Measurements from ENCODE around the genes FFAR3, GPR42, NPHS1 and WDR62.

GRCh38 chr19:35313573-35314138 is 15.3 kb upstream of the CD22 start:
- PRO-cap: no peak

DNA sequence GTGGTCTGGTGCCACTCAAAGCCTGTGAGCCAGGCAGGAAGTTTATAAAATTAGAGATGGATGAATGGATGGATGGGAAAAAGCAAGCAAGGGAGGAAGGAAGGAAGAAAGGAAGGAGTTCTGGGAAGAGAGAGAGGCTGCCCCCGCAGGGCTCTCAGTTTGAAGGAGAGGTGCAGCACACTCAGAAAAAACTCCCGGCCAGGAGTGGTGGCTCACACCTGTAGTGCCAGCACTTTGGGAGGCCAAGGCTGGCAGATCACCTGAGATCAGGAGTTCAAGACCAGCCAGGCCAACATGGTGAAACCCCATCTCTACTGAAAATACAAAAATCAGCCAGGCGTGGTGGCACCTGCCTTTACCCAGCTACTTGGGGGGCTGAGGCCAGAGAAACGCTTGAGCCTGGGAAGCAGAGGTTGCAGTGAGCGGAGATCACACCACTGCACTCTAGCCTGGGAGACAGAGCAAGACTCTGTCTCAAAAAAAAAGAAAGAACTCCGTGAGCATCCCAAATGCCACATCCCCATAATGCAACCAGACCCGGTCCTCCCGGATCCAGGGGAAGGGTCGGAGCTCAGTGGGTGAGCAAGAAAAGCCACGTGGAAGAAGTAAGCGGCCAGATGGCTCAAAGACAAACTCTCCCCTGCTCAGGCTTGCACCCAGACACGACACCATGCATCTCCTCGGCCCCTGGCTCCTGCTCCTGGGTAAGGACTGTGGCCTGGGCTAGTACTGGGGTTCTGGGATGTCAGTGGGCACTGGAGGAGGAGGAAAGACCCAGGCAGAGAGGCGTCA is 2.6 kb downstream of the CD22 start:
- PRO-cap: unidirectional peak, plus-strand start at position 384 of the sequence

- PRO-cap: no peak
These were observed at the start of gene FFAR3 for GRCh38 chr19:35358297-35358538. Gene FFAR3 (plus strand): TSS chr19:35358460.

DNA sequence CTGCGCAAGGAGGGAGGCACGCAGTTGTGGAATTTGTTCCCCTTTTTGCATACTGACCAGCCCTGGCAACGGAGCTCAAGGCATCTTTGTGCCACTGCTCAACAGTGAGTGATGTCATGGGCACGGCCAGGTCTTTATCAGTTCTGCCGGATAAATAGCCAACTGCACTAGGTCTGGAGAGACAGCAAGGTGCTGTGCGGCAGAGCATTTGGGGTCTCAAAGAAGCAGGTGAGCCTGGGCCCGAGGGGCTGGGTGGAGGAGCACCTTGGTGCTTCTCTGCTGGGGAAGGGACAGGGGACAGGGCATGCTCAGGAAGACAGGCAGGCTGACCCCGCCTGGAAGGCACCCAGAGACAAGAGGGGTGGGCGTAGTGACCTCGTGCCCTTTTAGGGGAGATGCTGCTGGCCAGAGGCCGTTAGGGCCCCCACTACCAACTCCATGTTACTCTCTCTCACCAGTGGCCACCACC is at the start of gene GPR42:
Gene GPR42, plus strand, starts transcription at position 178 of the 469 bp plus-strand sequence.
- PRO-cap: no peak

DNA sequence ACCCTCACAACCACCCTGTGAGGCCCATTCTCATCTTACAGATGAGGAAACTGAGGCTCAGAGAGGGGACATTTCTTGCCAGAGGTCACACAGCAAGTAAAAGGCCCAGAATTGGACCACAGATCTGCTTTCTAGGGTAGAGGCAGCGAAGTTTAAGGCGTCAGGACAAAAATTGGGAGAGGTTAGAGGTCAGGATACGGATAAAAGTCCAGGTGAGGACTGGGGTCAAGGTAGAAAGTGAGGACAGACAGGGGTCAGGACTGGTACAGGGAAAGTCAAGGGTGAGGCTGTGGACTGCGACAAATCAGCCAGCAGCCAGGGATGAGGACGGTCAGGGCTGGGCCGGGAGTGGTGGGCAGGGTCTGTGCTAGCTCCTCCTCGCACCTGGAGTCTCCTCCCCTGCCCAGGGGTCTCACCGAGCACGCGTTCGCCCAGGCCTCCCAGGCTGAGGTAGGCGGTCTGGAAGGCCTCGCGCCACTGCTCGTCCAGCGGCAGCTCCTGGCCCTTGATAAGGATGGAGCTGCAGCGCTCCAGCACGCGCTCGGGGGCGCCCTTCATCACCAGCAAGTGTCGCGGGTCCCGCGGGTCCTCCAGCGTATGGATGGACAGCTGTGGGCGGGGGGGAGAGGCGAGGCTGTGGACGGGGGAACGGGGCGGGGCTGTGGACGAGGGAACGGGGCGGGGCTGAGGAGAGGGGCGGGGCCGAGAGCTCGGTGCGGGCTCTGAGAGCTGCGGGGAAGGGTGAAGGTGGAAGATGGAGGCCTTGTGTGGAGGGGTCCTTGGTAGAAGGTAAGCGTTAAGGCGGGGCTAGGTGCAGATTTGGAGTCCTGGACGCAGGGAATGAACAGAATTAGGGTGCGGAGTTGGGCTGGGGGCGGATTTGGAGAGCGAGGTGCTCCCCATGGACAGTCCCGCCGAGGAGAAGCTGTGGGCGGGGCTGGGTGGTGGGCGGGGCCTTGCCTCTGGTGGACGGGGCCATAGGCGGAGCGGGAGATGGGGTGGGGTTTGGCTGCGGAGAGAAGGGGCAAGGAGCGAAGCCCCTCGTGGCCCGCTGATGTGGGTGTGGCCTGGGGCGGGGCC is 5.9 kb downstream of the ATP4A start:
- PRO-cap: no peak

DNA sequence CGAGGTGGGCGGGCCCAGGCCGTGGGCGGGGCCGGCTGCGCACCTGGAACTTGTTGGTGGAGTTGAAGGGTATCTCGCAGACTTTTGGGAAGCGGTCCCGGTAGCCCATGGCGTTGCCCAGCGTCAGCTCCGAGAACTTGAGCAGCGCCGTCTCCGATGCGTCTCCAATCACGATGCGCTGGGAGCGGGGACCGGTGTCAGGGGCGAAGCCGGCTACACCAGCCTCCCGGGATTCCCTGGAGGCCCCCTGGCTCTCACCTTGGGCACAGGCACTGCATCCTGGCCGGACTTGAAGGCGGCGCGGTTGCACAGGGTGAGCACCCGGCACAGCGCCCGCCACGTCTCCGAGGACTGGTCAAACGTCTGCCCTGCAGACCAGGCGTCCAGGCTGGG is 5.1 kb downstream of the ATP4A start:
- PRO-cap: no peak

- PRO-cap: no peak
These were observed 3.9 kb upstream of the KMT2B start for GRCh38 chr19:35713850-35714418.

- PRO-cap: no peak
These were observed 2.4 kb downstream of the HSPB6 start for GRCh38 chr19:35754383-35754924.

DNA sequence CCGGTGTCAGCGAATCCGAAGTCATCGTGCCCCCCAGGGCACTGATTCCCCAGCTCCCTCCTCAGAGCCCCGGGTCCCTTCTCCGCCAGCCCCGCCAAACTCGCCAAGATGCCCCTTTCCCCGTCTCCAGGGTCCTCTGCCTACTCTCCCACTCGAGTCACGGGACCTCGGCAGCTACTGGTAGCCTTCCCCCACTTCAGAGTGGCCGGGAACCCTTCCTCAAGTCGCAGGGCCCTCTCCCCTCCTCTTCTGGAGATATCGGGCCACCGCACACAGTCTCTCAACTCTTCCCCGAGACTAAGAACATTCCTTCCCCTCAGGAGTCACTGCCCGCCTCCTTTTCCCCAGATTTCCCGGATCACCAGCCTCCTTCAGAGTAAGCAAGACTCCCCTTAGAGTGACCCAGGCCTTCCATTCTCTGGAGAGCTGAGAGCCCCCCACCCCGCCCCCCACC is 640 bp downstream of the HSPB6 start:
- PRO-cap: no peak

- PRO-cap: no peak
These were observed at the start of gene NPHS1 for GRCh38 chr19:35852217-35852912. Gene NPHS1 (minus strand): TSS chr19:35852504.

- PRO-cap: no peak
These were observed 15.3 kb upstream of the HCST start for GRCh38 chr19:35886988-35887545.

- PRO-cap: no peak
These were observed 22.9 kb downstream of the LRFN3 start for GRCh38 chr19:35958847-35959636.

DNA sequence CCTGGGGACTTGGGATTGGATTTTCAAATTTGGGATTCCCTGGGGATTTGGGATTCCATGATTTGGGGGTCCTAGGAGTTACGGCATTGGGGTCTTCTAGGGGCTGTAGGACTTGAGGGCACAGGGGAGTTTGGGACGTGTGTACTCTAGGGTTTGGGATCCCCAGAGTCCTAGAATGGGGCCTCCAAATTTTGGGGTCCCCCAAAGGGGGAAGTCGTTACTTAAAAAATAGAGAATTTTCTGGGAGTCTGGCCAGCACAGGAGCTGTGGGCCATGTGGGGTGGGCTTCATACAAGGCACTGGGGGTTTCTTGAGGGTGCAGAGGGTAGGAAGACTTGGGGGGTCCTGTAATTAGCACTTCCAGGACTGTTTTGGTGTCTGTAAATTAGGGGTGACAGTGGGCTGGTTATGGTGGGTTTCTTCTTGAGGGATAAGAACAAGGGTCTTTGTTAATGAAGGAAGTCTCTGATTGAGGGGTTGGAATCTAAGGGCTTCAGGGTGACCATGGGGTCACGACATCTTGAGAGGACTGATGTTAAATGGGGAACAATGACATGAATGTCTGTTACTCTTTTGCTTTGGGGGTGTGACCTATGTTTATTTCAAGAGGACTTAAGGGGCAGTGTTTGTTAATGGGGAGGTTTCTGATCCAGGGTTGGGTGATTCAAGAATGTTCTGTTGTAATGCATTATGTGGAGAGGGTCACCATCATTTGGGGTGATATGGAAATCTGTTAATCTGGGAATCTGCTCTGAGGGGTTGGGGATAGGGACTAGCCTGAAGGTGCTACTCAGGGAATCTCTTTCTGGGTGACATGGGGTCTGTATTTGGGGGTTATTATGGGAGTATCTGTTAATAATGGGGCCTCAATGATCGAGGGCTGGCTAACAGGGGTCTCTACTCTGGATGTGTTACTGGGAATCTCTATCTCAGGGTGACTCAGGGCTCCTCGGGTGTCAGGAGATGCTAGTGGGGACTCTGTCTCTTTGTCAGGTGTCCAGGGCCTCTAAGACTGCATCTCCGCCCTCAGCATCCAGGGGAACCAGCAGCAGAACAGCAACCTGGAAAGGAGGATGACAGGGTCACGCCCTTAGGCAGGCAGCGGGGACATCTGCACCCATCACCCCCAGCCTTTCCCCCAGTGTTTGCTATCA is 1.5 kb upstream of the ALKBH6 start:
- PRO-cap: no peak

DNA sequence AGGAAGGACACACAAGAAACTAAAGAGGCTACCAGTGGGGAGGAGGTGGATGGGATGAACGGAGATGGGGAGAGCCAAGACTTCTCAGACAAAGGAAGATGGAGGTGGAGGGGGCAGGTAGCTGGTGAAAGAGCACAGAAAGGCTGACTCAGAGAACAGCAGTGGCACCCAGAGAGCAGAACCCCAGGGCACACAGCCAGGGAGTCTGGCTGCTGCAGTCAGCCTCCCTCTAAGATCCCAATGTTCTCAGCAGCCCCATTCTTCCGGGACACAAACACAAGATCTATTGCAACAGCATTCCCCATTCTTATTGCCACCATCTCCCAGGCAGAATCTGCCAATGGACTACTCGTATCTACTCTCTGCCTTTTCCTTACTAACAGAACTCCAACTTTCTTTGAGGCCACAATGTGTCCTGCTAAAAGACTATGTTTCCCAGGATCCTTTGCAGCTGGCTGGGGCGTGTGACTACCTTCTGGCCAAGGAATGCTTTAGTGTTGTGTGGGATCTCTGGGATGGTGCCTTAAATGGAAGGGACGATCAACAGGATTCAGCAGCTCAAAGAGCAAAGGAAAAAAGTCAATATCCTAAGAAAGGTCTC is 7.6 kb downstream of the THAP8 start:
- PRO-cap: no peak

- PRO-cap: bidirectional peak, plus-strand start at chr19:36054900, minus-strand start at chr19:36054755
These were observed at the start of gene WDR62 for GRCh38 chr19:36054835-36055438. Gene WDR62 (plus strand): TSS chr19:36054897.

DNA sequence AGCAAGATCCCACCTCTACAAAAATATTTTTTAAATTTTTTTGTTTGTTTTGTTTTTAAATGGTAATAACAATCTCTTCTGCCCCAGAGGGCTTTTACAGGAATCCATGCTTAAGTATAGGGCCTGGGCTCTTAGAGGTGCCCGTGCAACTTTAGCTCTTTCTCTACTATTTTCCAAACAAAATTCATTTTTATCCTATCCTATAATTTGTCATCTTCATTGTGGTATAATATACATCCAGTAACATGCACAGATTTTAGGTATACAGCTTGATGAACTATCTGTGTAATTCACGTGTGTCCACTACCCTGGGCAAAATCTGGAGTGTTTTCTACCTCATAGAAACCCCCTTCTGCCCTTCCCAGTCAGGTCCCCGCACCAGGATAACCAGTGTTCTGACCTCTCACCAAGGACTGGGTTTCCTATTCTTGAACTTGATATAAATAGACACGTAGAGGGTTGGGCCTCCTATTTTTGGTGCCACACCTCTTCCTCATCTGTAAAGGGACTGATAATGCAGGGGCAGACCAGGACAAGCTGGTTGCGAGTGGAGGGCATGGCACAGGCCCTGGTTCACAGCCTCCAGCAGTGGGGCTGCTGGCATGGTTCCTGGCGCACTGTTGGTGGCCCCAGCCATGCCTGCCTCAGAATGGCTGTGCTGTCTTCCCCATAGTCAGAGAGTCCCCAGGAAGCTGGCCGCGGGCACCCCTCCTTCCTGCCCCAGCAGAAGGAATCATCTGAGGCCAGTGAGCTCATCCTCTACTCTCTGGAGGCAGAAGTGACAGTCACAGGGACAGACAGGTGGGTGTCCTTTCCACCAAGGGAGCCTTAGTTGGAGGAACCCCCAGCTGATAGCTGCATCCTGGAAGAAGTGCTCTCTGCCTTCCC is 10.6 kb upstream of the OVOL3 start:
- PRO-cap: no peak

GRCh38 chr19:36182548-36183894 is 30.8 kb upstream of the COX7A1 start:
- PRO-cap: no peak

GRCh38 chr19:36340254-36340646 is 38.8 kb downstream of the ZFP14 start:
- PRO-cap: no peak

DNA sequence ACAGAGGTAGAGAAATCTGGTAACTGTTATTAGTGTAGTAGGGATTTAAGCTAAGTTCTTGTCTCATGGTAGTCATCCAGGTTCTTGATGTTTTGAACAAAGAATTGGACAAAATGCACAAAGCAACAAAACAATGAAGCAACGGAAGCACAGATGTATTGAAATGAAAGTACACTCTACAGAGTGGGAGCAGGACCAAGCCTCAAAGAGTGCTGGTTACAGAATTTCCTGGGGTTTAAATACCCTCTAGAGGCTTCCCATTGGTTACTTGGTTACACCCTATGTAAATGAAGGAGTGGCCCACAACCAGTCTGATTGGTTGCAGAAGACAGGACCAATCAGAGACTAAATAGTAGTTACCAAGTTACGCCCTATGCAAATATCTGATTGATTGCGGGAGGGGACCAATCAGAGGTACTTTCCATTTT is 5.3 kb upstream of the ZFP82 start:
- PRO-cap: no peak

DNA sequence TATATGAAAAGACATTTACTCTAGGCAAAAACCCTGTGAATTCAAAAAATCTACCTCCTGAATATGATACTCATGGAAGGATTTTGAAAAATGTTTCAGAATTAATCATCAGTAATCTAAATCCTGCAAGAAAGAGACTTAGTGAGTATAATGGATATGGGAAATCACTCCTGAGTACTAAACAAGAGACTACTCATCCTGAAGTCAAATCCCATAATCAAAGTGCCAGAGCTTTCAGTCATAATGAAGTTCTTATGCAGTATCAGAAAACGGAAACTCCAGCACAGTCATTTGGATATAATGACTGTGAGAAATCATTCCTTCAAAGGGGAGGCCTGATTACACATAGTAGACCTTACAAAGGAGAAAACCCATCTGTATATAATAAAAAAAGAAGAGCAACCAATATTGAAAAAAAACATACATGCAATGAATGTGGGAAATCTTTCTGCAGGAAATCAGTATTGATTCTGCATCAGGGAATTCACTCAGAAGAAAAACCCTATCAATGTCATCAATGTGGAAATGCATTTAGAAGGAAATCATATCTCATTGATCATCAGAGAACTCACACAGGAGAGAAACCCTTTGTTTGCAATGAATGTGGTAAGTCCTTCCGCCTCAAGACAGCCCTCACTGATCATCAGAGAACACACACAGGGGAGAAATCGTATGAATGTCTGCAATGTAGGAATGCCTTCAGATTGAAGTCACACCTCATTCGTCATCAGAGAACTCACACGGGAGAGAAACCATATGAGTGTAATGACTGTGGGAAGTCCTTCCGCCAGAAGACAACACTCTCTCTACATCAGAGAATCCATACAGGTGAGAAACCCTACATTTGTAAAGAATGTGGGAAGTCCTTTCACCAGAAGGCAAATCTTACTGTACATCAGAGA is 31.9 kb downstream of the ZNF567 start:
- PRO-cap: no peak